ENCODE measurements around a stretch of chr5.

DNA sequence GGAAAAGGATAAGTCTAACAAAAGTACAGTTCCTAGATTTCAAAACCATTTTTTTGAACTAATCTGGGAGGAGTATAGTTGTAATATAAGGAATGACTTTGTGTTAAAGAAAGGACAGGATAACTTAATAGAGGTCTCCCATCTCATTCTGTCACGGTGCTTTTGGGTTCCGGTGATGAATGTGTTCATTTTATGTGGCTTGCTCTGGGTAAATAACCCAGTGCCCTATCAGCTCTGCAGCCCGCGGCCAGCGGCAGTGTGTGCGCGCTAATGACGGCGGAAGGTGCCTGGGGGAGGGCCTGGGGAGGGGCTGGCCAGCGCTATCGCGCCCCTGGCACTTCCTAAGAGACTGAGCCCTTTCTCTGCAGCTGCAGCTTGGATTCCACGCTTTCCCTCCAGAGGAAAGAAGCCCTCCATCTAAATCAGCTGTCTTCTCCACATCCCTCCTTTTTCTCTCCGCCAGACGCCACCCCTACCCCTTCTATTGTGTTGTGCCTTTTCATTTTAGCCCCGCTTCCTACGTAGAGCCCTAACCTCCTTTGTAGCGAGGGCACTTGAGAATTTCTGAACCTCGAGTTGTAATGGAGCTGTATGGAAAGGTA is 958 bp upstream of the RAB3C start:
- CAGE, long polyA plus RNA = no peak
- RRBS = no CpG with 5 or more reads among the region's 19 CpGs

DNA sequence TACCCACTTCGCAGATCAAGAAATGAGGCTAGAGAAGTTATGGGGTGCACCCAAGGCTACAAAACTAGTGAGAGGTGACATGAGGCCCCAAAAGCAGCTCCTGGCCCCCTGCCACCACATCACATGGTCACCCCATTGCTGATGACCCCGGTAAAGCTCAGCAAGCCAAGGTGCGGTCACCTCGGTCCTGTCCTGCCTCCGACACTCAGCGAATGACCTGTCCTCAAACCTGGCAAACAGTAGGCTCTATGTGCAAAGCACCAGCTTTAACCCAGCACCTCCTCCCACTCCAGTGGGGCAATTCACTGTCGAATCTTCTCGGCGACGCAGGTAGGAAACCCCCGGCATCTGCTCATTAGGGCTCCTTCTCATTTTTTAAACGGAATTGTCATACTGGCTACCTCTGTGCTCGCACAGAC is 307.4 kb downstream of the RAB3C start:
- CAGE, long polyA plus RNA = no peak
- RRBS = no CpG with 5 or more reads among the region's 13 CpGs

GRCh38 chr5:59124822-59125842 is 542.3 kb downstream of the RAB3C start:
- CAGE, long polyA plus RNA = no peak
- RRBS = no CpG with 5 or more reads among the region's 8 CpGs

DNA sequence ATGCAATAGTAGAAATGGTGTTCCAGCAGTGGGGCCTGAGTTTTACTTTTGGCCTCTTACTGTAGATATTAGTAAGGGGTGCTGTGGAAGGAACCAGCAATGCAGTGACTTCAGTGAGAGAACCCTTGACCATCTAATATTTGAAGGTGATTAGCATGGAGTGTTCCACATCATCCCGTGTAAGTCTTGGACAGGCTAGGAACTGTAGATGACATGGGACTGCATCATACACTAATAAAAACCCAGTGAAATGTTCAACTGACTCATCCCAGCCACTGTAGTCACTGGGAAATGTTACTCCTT is 610.9 kb downstream of the RAB3C start:
- CAGE, long polyA plus RNA = no peak
- RRBS = no CpG with 5 or more reads among the region's 1 CpG

DNA sequence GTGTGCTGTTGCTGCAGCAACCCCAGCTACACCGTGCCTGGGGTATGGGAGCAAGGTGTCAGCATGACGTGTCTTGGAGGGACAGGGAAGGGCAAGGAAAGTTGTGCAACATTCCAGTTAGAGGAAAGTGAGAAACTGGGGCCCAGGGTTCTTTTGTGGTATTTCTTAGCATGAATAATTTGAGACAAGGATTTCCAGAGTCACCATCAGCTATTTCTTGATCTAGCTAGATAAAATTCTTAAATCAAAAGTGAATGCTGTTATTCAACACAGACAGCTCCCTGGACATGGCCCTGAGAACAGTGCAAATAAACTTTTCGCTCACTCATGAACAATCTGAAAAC is 611.2 kb downstream of the RAB3C start:
- CAGE, long polyA plus RNA = no peak
- RRBS = no CpG with 5 or more reads among the region's 3 CpGs

- CAGE, long polyA plus RNA = no peak
- RRBS = no CpG with 5 or more reads among the region's 7 CpGs
Observed at GRCh38 chr5:59346141-59346729, 547.3 kb downstream of the PDE4D start.

GRCh38 chr5:59562389-59563571 is 330.7 kb downstream of the PDE4D start:
- CAGE, long polyA plus RNA = no peak
- RRBS = no CpG with 5 or more reads among the region's 5 CpGs

DNA sequence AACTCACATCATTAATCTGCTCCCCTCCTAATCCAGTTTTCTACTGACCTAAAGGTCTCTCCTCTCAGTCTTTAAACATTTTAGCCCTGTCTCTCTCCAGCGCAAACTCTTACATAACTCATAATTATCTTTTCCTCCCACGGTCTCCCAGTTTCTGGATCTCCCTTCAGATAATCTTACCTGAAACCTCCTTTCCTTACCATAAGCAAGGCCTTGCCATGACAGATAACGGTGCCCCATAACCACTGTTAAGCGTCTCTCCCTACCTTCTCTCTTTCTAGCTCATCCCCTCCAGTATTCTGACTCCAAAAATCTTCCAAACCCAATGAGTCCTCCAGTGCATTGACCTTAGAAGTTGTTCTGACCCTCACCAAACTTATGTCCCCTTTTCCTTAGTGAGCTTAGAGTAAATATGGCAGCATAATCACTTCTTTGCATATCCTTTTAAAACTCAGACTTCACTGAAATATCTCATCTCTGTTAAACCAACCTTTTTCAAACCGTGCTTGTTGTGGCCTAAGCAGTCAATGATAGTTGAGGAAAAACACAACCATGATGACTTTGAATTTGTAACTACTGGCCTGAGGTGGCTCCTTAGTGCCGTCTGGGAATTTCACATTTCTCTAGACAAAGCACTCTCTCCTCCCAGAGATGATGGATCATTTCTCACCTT is 146.5 kb downstream of the PDE4D start:
- CAGE, long polyA plus RNA = no peak
- RRBS = no CpG with 5 or more reads among the region's 6 CpGs

GRCh38 chr5:60460650-60461115 is 239.3 kb downstream of the DEPDC1B start:
- CAGE, long polyA plus RNA = no peak
- RRBS = no CpG with 5 or more reads among the region's 3 CpGs

- CAGE, long polyA plus RNA = no peak
- RRBS = no CpG with 5 or more reads among the region's 8 CpGs
Observed at GRCh38 chr5:60521815-60523035, 177.7 kb downstream of the DEPDC1B start.

DNA sequence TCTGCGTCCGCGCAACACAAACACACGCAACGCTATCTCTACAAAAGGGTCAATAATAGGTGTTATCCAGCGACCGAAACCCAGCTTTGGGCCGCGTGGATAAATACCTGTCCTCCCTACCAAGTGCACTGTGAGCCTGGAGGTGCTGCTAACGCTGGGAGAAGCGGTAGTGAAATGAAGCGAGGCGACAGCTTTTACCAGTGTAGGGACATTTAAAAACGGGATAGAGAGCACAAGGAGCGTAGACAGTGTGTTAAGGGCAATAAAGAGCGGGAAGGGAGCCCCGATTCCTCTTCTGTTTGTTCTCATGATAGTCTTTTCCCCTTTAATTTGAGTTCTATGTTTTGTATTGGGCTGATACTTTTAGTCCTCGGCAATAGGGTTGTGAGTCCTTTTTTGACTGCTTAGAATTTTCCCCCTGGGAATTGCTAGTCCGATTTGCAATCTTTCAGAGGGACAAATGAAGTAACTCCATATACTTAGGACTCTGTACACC is 491 bp upstream of the DEPDC1B start:
- CAGE, long polyA plus RNA = no peak
- RRBS = no CpG with 5 or more reads among the region's 19 CpGs

DNA sequence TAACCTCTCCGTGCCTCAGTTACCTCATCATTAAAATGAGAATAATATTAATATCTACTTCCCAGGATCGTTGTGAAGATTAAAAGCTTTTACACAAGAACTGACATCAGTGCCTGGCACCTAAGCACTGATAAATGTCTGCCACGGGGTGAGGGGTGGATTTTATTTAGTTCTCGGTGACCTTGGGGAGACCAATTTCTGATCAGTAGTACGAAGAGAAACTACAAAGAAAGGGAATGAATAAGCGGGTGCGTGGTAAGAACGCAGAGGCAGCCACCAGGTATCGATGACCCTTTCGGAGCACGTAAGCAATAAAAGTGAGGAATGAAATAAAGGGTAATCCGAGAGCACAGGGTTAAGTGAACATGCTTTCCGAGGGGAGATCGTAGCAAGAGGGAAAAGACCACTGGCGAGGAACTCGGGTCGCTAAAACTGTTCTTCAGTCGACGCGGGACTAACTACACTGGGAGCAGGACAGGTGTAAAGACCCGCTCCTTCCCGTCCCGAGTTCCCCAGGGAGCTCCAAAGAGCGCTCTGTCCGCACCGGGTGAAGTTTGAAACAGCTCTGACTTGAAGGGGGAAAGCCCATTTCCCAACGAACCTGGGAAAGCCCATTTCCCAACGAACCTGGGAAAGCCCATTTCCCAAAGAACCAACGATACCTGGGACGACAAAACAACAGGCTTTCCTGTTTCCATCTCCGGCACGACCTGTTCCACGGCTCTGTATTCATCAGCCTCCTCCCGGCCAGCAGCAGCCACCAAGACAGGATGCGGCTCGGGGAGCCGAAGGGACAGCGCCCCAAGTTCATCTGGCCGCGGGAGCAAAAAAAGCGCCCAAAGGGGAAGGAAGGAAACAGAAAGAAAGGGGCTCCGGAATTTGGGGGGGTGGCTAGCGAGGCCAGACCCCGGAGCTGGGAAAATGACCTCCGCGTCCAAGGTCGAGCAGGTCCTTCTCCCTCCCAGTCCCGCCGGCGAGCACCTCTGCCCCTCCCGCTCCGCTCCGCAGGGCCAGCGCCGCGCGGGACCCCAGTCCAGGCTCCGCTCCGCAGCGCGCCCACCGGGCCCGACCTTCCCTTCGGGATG is 967 bp downstream of the ELOVL7 start:
- CAGE, long polyA plus RNA = no peak
- RRBS = 1% methylated on average over 15 of the region's 64 CpGs

DNA sequence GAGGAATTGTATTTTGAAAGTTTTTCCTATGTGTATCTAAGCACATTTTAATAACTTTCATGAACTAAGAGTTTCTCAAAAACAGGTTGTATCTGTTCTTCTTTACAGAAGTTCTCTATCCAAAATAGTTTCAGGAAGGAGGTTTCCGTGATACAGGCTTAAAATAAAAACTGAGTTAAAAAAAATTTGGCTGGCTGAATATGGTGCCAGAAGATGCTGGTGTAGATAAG is 49.9 kb upstream of the SMIM15 start:
- CAGE, long polyA plus RNA = no peak
- RRBS = no CpG with 5 or more reads among the region's 1 CpG

DNA sequence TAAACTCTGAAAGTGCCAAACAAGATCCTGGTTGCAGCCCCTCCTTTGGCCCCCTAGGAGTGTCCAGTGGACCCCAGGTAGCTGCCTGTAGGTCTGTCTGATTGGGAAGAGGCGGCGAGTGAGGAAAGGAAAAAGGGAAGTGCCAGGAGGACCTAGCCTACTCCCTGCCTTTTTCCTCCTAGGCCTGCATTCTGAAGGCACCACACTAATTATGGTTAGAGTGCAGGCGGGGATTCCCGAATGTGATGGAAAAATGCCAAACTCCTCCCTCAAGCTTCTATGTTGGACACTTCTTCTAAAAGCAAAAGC is 83.2 kb upstream of the SMIM15 start:
- CAGE, long polyA plus RNA = no peak
- RRBS = no CpG with 5 or more reads among the region's 4 CpGs

DNA sequence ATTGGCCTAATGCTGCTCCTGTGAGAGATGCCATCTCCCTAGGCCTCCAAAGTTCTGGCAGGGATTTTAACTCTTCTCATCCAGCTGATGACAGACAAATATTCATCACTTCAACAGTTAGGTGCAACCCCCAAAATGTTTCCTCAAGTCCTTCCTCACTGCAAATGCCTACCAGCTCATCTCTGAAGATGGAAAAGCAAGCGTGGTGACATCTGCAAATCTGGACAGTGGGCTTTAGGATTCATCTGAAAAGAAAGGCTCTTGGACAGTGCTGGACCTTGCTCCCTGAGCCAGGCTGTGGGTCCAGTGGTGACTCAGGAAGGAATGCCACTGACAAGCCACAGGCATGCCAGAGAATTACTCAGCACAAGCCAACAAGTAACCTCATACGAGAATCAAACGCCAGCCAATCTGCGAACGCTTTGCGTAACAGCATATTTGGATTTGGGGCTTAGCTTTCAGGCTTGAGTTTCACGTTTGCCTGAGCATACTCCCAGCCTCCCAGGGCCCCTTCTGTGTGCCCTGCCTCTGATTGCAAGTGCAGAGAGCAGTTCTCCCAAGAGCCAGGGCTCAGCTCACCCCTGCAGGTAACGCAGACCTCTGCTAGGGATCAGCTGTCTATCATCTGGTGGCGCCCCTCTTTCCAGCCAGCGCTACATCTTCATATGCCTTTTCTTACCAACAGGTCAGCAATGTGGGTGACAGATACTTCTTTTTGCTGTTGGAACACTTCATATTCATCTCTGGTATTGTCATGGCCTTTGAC is 30.3 kb upstream of the ZSWIM6 start:
- CAGE, long polyA plus RNA = no peak
- RRBS = no CpG with 5 or more reads among the region's 10 CpGs

- CAGE, long polyA plus RNA = no peak
- RRBS = 85% methylated on average over 1 of the region's 6 CpGs
Observed at GRCh38 chr5:61329321-61329741, 2.7 kb upstream of the ZSWIM6 start.

DNA sequence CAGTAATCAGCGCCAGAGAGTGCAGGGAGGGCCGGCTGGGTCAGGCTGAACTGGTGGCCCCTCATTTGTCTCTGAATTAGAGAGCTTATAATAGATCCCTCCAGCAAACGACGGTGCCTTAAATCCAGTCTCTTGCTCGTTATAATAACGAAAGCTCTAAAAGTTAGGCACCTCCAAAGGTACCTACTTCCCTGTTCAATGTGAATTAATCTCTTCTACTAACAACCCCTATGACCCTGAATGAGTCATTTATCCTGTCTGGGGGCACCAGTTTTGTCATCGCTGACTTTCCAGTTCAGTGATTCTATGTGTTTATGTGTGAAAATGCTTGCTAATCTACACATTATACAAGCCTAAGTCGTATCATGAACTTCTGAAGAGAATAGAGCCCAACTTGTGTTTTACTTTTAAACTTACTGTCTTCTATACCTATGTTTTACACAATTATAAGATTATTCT is 2.3 kb upstream of the ZSWIM6 start:
- CAGE, long polyA plus RNA = no peak
- RRBS = 94% methylated on average over 2 of the region's 8 CpGs

DNA sequence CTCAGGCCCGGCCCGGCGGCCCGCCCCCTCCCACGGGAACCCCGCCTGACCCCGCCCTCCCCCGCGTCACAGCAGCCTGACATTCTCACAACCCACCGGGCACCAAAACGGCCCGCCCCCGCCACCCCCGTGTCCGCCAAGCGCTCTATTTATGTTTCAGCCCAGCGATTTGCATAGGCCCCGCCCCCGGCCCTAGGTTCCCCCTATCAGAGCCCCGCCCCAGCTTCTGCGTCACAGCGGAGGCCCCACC is 242 bp upstream of the ZSWIM6 start:
- CAGE, long polyA plus RNA = no peak
- RRBS = 1% methylated on average over 15 of the region's 22 CpGs

DNA sequence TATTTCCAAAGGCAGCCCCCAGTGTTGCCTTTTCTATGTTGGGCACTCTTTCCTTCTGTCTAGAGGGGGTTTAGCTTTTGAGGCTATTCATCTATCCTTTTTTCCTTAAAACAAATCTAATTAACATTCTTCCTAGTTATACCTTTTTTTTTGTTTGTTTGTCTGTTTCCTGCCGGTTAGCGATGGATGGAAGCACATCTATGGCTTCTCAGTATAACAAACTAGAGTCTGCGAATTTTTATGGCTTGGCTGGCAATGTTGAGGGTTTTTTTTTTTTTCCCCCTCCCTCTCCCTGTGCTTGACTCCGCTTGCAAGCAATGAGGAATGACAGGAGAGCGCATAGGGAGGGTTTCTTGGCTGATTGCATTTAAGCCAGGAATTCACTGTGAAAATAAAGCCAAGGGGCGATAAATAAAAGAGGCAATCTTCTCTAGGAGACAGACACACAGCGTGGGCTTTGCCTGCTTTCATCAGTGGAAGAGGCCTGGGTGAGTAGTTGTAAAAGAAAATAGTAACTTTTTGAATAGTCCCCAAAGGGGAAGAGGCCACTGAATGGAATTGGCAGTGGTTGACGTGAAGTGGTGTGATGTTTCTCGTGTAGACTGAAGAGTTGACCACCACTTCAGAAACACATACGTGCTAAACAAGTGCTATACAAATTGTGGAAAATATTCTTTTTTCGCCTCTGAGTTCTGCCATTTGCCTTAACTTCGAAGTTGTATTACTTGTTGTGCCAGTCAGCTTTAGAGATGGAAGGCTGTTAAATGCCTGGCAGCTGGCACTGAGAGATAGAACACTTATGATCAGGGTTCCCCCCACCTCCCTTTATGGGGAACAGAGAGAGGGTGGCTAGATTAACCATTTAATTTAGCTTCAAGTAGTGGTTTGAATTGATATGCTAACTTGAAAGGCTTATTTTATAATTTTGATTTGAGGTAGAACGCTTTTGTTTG is 2.8 kb downstream of the ZSWIM6 start:
- CAGE, long polyA plus RNA = no peak
- RRBS = no CpG with 5 or more reads among the region's 13 CpGs

- CAGE, long polyA plus RNA = no peak
- RRBS = no CpG with 5 or more reads among the region's 1 CpG
Observed at GRCh38 chr5:62299605-62300114, 6.3 kb upstream of the KIF2A start.